Keratinocyte (primary cell): Measurements from ENCODE around the gene TIFA.

DNA sequence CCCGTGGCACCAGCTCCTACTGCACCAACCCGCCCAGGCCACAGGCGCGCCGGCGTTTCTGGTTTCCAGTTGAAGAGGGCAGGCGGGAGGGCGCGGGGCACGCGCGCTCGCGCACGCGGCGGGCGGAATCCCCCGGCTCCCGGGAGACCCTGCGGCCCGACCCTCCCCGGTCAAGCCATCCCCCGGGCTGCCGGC is 1.5 kb downstream of the ELOVL6 start:
CAGE:
- cytosol, long polyA minus RNA: no peak
- cytosol, long polyA plus RNA: no peak
- long polyA plus RNA: no peak
- nucleus, long polyA minus RNA: no peak
- nucleus, long polyA plus RNA: no peak

DNA sequence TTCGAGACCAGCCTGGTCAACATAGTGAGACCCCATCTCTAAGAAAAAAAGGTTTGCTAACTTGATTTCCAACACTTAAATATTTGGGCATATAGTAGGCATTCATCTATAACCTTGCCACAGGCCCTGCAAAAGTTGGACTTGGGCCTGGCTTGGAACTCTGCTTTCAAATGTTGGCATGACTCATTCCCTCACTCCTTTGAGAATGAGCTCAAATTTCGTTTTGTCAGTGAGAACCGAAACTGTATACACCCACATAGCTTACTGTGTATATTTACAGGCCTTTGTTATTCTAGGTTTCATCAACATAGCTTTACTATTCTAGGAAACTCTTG is 88.7 kb upstream of the ELOVL6 start:
CAGE:
- cytosol, long polyA minus RNA: no peak
- cytosol, long polyA plus RNA: no peak
- long polyA plus RNA: no peak
- nucleus, long polyA minus RNA: no peak
- nucleus, long polyA plus RNA: no peak

DNA sequence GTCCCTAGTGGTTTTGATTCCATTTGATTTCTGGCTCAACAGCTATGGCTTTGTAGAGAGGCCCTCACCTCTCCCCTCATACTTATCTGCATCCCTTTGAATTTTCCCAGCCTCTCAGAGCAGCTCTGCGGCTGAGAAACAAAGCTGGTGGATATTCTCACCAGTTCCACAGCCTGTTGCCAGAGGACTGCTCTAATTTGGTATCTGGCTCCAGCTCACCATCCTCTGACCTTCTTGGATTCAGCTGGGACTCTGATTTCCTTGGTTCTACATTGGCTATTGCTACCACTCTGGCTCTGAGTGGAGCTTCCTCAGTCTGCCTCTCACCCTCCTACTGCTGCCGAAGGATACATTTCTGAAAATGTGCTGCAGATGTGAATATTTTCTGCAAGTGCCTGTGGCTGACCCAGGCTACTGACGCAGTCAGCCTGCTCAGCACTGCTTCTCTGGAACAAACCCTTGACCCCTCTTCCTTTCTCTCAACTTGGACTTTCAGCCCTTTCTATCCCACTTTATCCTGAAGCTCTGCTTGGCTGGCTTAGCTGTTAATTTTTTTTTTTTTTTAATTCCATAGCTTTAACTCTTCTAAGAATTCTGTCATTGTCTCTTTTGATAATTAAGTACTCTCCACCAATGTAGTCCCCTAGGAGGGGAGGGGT is 110.9 kb upstream of the ENPEP start:
CAGE:
- cytosol, long polyA minus RNA: no peak
- cytosol, long polyA plus RNA: no peak
- long polyA plus RNA: no peak
- nucleus, long polyA minus RNA: no peak
- nucleus, long polyA plus RNA: no peak

CAGE:
- cytosol, long polyA minus RNA: no peak
- cytosol, long polyA plus RNA: no peak
- long polyA plus RNA: no peak
- nucleus, long polyA minus RNA: no peak
- nucleus, long polyA plus RNA: no peak
Observed at GRCh38 chr4:110632028-110632704, 9.3 kb upstream of the PITX2 start.

GRCh38 chr4:110632791-110633234 is 9.9 kb upstream of the PITX2 start:
CAGE:
- cytosol, long polyA minus RNA: no peak
- cytosol, long polyA plus RNA: no peak
- long polyA plus RNA: no peak
- nucleus, long polyA minus RNA: no peak
- nucleus, long polyA plus RNA: no peak

CAGE:
- cytosol, long polyA minus RNA: no peak
- cytosol, long polyA plus RNA: no peak
- long polyA plus RNA: no peak
- nucleus, long polyA minus RNA: no peak
- nucleus, long polyA plus RNA: no peak
Observed at GRCh38 chr4:112285352-112286254, at the start of gene TIFA. Gene TIFA, minus strand, starts transcription at chr4:112285904.

GRCh38 chr4:112397556-112398247 is 100.5 kb downstream of the ALPK1 start:
CAGE:
- cytosol, long polyA minus RNA: no peak
- cytosol, long polyA plus RNA: no peak
- long polyA plus RNA: no peak
- nucleus, long polyA minus RNA: no peak
- nucleus, long polyA plus RNA: no peak

GRCh38 chr4:113300276-113300923 is 250.9 kb downstream of the ANK2 start:
CAGE:
- cytosol, long polyA minus RNA: no peak
- cytosol, long polyA plus RNA: no peak
- long polyA plus RNA: no peak
- nucleus, long polyA minus RNA: no peak
- nucleus, long polyA plus RNA: no peak

CAGE:
- cytosol, long polyA minus RNA: no peak
- cytosol, long polyA plus RNA: no peak
- long polyA plus RNA: no peak
- nucleus, long polyA minus RNA: no peak
- nucleus, long polyA plus RNA: no peak
Observed at GRCh38 chr4:113316664-113317504, 267.4 kb downstream of the ANK2 start.

GRCh38 chr4:113339380-113339711 is 289.9 kb downstream of the ANK2 start:
CAGE:
- cytosol, long polyA minus RNA: no peak
- cytosol, long polyA plus RNA: no peak
- long polyA plus RNA: no peak
- nucleus, long polyA minus RNA: no peak
- nucleus, long polyA plus RNA: no peak

DNA sequence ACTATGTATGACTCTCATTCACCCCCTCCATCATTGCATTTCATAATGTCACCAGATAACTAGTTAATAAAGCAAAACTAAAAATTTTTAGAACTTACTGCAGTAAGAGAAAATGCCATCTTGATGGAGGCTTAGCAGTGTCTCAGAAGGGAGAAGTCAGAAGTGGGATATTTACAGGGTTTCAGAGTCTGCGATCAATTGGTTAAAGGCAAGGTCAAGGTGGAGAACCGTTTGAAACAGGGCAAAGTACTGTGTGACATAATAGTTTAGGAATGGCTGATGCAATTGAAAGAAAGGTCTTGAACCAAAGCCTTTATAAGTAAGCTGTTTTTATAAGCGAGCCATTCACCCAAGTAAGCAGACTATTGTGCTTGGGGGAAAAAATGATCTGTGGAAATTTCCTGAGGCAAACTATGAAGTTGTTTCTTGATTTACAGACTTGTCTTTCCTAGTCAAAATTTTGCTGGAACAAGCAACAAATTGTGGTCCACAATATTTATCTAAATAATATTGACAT is 327.4 kb downstream of the CAMK2D start:
CAGE:
- cytosol, long polyA minus RNA: no peak
- cytosol, long polyA plus RNA: no peak
- long polyA plus RNA: no peak
- nucleus, long polyA minus RNA: no peak
- nucleus, long polyA plus RNA: no peak

CAGE:
- cytosol, long polyA minus RNA: no peak
- cytosol, long polyA plus RNA: no peak
- long polyA plus RNA: no peak
- nucleus, long polyA minus RNA: no peak
- nucleus, long polyA plus RNA: no peak
Observed at GRCh38 chr4:113470016-113470598, 291.4 kb downstream of the CAMK2D start.

CAGE:
- cytosol, long polyA minus RNA: no peak
- cytosol, long polyA plus RNA: no peak
- long polyA plus RNA: no peak
- nucleus, long polyA minus RNA: no peak
- nucleus, long polyA plus RNA: no peak
Observed at GRCh38 chr4:113494292-113494820, 267.2 kb downstream of the CAMK2D start.

CAGE:
- cytosol, long polyA minus RNA: no peak
- cytosol, long polyA plus RNA: no peak
- long polyA plus RNA: no peak
- nucleus, long polyA minus RNA: no peak
- nucleus, long polyA plus RNA: no peak
Observed at GRCh38 chr4:113636053-113636305, 125.6 kb downstream of the CAMK2D start.

CAGE:
- cytosol, long polyA minus RNA: no peak
- cytosol, long polyA plus RNA: no peak
- long polyA plus RNA: no peak
- nucleus, long polyA minus RNA: no peak
- nucleus, long polyA plus RNA: no peak
Observed at GRCh38 chr4:113637861-113638465, 123.6 kb downstream of the CAMK2D start.

GRCh38 chr4:113639272-113639856 is 122.2 kb downstream of the CAMK2D start:
CAGE:
- cytosol, long polyA minus RNA: no peak
- cytosol, long polyA plus RNA: no peak
- long polyA plus RNA: no peak
- nucleus, long polyA minus RNA: no peak
- nucleus, long polyA plus RNA: no peak

CAGE:
- cytosol, long polyA minus RNA: no peak
- cytosol, long polyA plus RNA: no peak
- long polyA plus RNA: no peak
- nucleus, long polyA minus RNA: no peak
- nucleus, long polyA plus RNA: no peak
Observed at GRCh38 chr4:113688387-113689106, 73.0 kb downstream of the CAMK2D start.

CAGE:
- cytosol, long polyA minus RNA: no peak
- cytosol, long polyA plus RNA: no peak
- long polyA plus RNA: no peak
- nucleus, long polyA minus RNA: no peak
- nucleus, long polyA plus RNA: no peak
Observed at GRCh38 chr4:113729336-113729874, 32.1 kb downstream of the CAMK2D start.

DNA sequence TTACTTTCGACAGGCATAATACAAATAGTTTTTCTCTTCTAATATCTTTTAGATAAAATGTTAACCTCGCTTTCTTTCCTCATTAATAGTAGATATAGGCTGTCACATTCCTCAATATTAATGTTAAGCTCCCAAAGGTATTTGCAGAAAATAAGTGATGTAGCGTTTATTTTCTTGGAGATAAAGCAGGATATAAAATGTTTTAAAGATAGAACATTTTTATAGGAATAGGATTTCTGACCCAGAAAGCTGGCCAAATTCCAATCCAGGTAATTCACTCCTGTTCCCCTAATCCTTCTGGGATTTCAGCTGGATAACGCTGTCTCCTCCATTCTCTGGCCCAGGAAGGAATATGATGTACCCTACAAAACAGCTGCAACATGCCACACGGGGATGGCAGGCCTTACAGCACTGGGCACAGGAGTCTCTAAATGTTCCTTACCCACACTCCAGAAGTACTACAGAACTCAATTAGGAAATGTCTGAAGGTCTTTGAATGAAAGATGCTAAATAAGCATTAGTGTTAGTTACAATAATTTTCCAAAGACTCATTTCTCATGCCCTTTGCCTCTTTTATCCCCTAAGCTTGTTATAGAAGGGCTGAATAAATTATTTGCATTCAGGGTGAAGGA is 15.9 kb downstream of the CAMK2D start:
CAGE:
- cytosol, long polyA minus RNA: no peak
- cytosol, long polyA plus RNA: no peak
- long polyA plus RNA: no peak
- nucleus, long polyA minus RNA: no peak
- nucleus, long polyA plus RNA: no peak

DNA sequence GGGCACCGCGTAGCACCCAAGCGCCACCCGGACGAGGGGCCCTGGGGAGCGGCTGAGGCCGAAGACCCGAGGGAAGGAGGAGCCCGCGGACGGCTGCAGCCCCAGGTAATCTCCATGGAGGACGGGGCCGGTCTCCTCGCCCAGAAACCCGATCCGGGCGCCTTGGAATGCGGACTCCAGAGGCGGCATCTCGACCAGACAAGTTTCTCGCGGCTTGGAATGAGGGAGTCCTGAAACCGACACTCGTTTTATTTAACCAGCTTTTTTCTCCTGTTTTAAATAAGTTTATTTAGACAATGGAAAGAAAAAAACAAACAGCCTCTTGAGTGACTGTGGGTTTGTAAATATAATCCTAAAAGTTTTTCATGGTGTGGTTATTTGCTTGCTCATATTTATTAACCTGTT is 477 bp upstream of the NDST3 start:
CAGE:
- cytosol, long polyA minus RNA: no peak
- cytosol, long polyA plus RNA: no peak
- long polyA plus RNA: no peak
- nucleus, long polyA minus RNA: no peak
- nucleus, long polyA plus RNA: no peak